Jurkat, Clone E6-1 (cell line): ENCODE data around the gene SDR42E1.

GRCh38 chr16:81512964-81513980, 68.7 kb downstream of the CMIP start:
- RRBS: 95% methylated on average over 8 of the region's 26 CpGs

DNA sequence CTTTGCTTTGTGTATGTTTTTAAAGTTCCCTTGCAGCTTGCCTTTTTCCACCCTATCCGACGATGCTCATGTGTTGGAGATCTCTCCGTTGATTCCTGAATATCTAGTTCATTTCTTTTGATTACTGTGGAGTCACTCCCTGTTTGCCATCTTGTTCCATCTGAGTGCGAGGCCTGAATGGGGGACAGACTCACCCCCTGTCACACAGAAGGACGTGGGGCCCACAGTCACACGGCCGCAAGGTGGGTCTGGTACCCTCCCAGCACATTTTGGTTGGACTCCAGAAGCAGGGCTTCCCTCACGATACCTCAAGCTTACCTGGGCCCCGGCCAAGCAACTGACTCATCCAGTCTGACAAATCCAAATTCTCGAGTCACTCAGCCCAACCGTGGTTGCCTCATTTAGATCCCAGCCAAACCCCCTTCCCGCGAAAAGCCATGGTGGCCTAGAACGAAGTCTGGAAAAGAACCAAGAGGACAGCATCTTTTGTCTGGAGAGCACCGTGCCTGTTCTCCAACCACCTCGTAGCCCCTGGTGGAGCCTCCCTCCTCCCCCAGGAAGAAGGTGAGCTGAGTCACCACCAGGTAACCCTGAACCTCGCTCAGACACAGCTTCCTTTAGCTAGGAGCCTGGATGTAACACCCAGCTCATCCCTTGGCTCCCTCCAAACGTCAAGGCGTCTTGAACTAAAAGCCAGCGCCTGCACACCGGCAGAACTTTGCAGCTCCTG, 78.8 kb downstream of the CMIP start:
- RRBS: no CpG with 5 or more reads among the region's 21 CpGs

GRCh38 chr16:81529146-81530181, 84.9 kb downstream of the CMIP start:
- RRBS: no CpG with 5 or more reads among the region's 16 CpGs

- RRBS: no CpG with 5 or more reads among the region's 2 CpGs
Observed at GRCh38 chr16:81550375-81550884, 105.8 kb downstream of the CMIP start.

- RRBS: no CpG with 5 or more reads among the region's 16 CpGs
Observed at GRCh38 chr16:81711612-81712116, 67.4 kb upstream of the PLCG2 start.

DNA sequence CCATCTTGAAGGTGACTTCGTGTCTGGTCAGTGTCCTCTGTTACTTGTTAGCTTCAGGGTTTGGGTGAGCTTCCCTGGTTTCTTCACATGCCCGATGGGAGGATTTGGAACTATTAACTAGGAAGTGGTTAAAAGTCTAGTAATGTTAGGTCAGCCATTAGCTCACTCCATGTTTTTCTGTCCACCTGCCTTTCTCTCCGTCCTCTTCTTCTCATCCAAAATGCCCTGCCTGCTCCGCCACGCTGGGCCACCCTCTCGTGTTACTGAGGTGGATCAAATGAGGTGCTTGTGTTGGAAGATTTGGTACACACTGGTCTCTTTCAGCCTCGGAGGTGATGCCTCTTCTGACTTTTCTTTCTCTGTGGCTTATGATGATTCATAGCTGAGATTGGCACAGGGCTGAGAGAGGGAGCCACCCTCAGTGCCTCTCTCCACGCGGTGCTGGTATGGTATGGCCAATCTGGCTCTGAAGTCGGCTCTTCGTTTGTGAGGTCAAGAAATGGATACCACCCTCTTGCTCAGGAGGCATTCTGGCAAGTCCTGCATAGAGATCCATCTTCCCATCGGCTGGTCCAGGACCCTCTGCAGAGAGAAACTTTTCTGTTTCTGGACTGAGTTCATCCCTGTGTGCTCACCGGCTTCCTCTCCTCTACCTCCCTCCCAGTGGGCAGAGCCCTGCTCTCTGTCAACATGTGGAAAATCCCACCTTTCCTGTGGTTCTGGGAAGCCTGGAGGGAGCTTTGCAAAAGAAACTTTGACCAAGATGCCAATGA, 82.4 kb downstream of the PLCG2 start:
- RRBS: no CpG with 5 or more reads among the region's 13 CpGs

- RRBS: no CpG with 5 or more reads among the region's 7 CpGs
Observed at GRCh38 chr16:81946009-81946594, 65.2 kb downstream of the SDR42E1 start.

- RRBS: 73% methylated on average over 5 of the region's 41 CpGs
Observed at GRCh38 chr16:82011135-82011937, at the start of gene SDR42E1. SDR42E1 (minus strand) TSS chr16:82011470.

DNA sequence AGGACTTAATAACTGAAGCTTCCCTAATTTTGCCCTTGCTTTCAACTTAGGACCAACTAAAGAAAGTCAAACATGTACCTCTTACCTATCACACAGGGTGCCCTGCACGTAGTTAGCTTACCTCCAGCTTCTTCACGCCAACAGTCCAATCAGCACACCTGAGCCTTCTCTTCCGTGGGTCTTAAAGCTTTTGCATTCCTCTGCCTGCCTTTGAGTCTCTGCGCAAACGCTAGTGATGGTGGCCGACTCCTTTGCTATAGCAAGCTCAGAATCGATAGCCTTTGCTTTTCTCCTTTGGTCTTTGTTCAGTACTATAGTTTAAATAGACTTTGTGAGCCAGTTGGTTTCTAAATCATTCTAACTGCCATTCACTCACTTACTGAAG, 31.3 kb downstream of the MPHOSPH6 start:
- RRBS: no CpG with 5 or more reads among the region's 7 CpGs

GRCh38 chr16:82783788-82784661, 157.3 kb downstream of the CDH13 start:
- RRBS: no CpG with 5 or more reads among the region's 10 CpGs

DNA sequence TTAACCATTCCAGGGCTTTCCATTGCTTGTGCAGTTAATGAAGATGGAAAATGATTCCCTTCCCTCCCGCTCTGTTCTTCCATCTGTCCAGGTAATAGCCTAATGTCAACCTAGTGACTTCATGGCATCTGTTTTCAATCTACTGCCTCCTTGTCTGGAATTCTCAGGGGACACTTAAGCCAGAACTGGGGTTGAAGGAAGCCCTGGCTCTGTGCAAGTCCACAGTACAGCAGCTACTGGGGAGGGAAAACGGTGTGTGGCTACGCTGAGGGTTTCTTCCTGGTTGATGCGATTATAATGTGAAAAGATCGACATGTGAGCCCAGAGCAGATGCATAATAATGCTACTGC, 206.8 kb downstream of the CDH13 start:
- RRBS: no CpG with 5 or more reads among the region's 5 CpGs

DNA sequence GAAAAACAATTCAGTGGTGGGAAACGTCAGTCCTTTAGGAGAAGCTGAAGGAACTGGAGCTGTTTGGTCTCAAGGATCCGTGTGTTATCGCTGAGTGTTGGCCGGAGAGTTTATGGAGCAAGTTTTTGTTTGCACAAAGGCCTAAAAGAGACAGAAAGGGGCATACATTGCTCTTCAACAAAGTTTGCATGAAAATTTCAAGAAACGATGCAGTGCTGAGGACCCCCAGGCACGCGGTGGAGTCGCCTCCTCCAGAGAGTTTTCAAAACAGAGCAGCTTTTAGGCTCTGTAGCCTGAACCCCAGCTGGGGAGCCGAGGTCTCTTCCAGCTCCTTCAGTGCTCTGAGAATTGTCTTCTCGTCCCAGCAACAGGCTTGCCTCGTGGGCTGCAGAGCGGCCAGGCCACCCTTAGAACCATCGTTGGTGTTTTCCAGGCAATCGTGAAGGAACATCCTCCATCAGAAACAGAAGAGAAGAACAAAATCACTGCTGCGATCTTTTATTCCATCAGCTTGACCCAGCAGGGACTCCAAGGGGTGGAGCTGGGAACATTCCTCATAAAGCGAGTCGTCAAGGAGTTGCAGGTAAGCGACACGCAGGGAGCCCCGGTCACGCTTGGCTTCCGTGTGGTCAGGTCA, 13.0 kb downstream of the MLYCD start:
- RRBS: no CpG with 5 or more reads among the region's 22 CpGs

DNA sequence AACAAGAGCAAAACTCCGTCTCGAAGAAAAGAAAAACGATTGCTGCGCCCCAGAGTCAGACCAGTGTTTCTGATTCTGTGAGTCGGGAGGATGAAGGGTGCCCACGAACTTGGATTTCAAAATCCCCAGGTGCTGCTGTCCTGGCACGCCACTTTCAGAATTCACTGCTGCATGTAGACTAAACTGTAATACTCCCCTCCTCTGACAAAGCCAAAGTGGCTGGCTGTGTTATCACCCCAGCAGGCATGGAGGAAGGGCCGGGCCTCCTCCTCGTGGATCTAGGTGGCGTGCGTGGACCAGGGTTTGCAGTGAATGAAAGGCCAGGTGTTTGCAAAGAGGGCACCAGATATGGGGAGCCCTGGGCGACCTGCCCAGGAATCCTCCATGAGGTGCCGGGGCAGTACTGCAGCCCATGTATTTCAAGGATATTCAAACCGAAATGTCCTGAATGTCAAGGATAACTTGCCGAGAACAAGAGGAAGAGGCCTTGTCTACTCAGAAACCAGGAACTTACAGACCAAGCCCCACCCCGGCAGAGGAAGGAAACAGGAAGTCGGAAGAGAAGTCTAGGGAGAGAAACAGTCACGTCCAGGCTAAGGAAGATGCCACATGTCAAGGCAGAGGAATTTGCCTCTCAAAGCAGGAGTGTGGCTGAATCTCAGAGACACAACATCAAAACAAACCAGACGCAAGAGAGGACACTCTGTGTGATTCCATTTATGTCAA, 13.8 kb upstream of the OSGIN1 start:
- RRBS: 100% methylated on average over 1 of the region's 19 CpGs

- RRBS: no CpG with 5 or more reads among the region's 6 CpGs
Observed at GRCh38 chr16:83954111-83954512, 1.1 kb downstream of the OSGIN1 start.

DNA sequence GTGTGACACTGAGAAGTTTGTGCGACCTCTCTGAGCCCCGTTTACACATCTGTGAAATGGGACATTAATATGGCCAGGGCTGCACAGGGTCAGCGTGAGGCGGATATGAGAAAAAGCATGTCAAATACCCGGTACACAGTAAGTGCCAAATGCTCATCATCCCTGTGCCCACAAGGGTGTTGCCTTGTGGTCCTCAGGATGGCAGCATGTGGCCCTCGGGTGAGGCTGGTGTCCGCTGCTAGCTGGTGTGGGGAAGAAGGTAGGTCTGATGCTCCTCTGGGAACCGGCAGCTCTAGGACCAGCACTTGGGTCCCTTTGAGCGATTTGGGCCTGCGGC, 3.5 kb downstream of the OSGIN1 start:
- RRBS: no CpG with 5 or more reads among the region's 10 CpGs

DNA sequence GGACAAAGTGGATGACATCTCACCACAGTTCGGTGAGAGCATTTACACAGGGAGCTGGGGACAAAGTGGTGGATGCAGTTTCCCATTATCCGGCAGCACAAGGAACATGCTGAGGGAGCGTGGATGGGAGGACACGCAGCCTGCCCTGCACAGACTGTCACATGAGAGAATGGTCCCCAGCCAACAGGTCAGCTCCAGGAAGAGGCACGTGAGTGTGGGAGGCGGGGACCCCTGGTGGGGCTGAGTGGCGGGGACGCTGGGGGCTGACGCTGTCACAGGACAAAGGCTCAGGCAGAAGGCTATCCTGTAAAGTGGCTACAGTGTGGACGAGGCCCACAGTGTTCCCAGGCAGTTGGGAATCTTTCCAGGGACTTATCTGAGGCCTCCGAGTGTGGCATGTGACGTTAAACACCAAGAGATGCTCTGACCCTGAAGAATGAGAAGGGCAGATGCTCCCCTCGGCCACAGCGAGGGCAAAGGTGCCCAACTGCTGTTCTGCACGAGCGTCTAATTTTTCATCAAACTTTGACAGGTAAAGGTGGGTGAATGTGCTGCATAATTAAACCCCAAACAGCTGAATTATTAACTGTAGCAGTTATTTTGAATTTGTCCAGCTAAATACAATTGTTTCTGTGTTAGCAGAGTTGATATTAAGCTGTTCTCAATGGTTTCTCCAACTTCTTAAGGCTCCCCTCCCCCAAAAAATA, 30.3 kb downstream of the MBTPS1 start:
- RRBS: no CpG with 5 or more reads among the region's 16 CpGs

DNA sequence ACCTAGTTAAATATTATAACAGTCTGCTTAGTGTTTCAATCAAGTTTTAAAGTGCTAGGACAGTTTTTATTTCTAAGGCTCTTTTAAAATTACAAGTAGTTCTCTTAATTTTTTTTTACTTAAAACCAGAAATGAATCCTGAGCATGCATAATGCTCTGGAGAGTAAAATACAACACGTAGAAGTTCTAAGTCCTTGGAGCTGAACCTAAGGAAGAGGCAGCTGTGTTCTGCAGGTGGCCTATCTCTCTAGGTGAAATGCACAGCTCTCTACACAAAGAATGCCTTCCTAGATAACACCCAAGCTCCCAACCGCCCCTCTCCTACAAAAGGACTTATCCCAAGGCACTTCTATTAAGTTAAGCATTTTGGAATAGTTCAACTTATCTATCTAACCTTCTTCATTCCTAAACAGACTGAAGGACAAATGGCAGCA, 24.9 kb downstream of the MBTPS1 start:
- RRBS: no CpG with 5 or more reads among the region's 2 CpGs

DNA sequence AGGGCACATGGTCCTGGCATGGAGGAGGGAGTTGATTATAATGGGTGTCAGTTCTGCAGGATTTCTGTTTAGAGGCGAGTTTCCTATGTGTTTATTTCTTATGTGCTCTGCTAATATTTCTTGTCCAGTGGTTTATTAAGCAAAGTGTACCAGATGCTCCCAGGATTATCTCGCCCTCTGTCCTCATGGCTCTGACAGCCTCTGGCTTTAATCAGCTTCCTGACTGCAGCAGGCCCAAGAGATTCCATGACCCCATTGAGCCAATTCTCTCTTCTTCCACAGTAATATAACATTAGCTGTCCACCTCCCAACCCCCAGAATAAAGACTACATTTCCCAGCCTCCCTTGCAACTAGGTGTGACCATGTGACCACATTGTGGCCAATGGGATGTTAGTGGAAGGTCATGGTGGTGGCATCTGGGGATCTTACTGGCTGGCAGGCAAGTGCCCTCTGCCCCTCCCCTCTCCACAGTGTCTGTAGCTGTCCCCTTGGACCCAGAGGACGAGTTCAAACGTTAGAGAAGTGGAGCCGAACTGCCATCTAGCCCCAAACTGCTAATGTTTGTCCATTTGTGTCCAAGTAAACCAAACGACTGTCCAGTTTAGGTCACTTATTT, 26.5 kb upstream of the KCNG4 start:
- RRBS: no CpG with 5 or more reads among the region's 6 CpGs

- RRBS: 14% methylated on average over 1 of the region's 14 CpGs
Observed at GRCh38 chr16:84505374-84505669, 863 bp upstream of the MEAK7 start.